Cardiac muscle cell (in vitro differentiated cells and primary cell): ENCODE measurements around a stretch of chr7.

DNA sequence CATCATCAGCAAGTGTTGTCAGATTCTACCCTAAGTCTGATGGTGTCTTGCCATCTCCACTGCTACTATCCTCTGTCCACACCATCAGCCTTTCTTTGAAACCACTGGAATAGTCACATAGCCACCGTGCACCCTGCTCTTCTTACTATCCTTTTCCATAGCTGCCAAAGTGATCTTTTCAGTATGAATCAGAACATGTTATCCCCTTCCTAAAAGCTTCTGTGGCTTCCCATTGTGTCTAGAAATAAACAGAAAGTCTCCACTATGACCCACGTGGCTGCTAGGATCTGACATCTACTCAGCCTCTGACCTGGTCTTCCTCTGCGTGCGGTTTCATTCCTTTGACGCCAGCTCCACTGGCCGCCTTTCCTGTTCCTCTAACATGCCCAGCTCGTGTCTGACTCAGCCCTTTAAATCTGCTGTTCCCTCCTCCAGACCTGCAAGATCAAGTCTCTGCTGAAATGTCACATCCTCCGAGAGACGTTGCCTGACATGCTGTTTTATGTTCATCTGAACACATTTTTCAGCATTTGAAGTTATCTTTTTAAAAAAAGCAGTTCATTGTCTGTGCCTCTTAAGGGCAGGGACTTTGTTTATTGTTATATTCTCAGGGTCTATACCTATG, 16.4 kb upstream of the CHN2 start:
- RAMPAGE, long total RNA = no peak
- RRBS = no CpG with 5 or more reads among the region's 9 CpGs

GRCh38 chr7:29190321-29190835, 4.2 kb upstream of the CHN2 start:
- RAMPAGE, long total RNA = no peak
- RRBS = no CpG with 5 or more reads among the region's 5 CpGs

- RAMPAGE, long total RNA = no peak
- RRBS = no CpG with 5 or more reads among the region's 9 CpGs
Measured at GRCh38 chr7:29196001-29196888, 1.7 kb downstream of the CHN2 start.

- RAMPAGE, long total RNA = no peak
- RRBS = no CpG with 5 or more reads among the region's 18 CpGs
Measured at GRCh38 chr7:29297112-29297917, 102.7 kb downstream of the CHN2 start.

GRCh38 chr7:29328081-29328487, 133.5 kb downstream of the CHN2 start:
- RAMPAGE, long total RNA = no peak
- RRBS = no CpG with 5 or more reads among the region's 6 CpGs

DNA sequence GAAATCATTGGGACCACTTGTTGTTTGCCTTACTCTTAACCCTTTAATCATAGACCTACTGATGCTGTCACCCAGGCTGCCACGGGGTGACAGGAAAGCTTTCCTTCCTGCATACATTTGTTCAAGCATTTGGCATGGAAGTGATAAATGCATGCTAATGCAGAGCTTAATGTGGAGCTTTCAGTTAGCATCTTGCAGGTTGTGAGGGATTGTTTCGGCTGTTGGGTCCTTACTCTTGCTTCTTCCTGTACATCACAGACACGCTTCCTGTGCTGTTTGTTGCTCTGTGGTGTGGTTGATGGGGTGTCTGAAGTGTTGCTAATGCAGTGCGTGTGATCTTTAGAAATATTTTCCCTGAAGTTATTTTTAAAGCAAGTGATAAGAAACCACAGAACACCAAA, 143.0 kb downstream of the CHN2 start:
- RAMPAGE, long total RNA = no peak
- RRBS = no CpG with 5 or more reads among the region's 4 CpGs

- RAMPAGE, long total RNA = no peak
- RRBS = no CpG with 5 or more reads among the region's 7 CpGs
Measured at GRCh38 chr7:29398262-29398654, 165.4 kb upstream of the PRR15 start.

- RAMPAGE, long total RNA = no peak
- RRBS = no CpG with 5 or more reads among the region's 5 CpGs
Measured at GRCh38 chr7:29468149-29468672, 95.4 kb upstream of the PRR15 start.

DNA sequence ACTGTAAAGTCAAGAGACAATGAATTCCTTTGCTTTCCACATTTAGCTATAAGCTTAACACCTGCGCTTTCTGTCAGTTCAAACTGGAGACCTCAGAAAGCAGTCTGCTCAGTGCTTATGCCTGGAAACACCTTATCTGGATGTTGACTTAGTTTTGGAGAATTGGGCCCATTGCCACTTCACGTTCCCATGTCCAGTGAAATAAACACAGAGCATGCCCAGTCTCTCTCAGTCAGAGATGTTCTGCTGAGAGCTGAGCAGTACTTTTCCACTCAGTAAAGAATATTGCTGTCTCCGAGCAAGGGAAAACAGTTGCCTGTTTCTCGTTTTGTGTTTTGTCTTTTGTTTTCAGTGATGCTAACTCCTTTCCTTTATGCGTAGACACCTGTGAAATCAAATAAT, 83.2 kb upstream of the PRR15 start:
- RAMPAGE, long total RNA = no peak
- RRBS = no CpG with 5 or more reads among the region's 5 CpGs

DNA sequence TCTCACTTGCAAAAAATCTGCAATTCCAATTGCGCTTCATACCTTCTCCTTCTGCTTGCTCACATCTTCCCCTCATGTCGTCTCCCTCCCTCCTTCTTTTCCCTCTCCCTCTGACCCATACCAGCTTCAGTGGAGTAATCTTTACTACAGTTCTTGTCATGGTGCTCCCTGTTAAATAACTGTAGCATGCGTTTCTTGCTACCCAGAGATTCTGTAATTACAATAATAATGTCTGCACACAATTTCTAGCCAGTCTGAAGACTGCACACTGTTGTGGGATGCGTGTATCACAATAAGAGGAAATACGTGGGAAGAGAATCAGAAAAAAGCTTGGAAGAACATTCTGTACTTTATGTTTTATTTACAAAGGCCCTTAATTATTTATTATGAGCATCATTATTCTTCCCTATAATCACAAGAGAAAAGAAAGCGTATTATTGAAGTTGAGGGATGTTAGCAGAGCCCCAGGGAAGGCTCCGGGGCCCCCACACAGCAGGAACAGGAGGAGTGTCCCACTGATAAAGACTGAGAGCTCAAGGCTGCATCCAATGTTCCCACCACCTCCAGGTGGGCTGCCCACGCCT, 36.2 kb upstream of the WIPF3 start:
- RAMPAGE, long total RNA = no peak
- RRBS = no CpG with 5 or more reads among the region's 8 CpGs

- RAMPAGE, long total RNA = no peak
- RRBS = no CpG with 5 or more reads among the region's 10 CpGs
Measured at GRCh38 chr7:29842917-29843549, 36.7 kb downstream of the WIPF3 start.

DNA sequence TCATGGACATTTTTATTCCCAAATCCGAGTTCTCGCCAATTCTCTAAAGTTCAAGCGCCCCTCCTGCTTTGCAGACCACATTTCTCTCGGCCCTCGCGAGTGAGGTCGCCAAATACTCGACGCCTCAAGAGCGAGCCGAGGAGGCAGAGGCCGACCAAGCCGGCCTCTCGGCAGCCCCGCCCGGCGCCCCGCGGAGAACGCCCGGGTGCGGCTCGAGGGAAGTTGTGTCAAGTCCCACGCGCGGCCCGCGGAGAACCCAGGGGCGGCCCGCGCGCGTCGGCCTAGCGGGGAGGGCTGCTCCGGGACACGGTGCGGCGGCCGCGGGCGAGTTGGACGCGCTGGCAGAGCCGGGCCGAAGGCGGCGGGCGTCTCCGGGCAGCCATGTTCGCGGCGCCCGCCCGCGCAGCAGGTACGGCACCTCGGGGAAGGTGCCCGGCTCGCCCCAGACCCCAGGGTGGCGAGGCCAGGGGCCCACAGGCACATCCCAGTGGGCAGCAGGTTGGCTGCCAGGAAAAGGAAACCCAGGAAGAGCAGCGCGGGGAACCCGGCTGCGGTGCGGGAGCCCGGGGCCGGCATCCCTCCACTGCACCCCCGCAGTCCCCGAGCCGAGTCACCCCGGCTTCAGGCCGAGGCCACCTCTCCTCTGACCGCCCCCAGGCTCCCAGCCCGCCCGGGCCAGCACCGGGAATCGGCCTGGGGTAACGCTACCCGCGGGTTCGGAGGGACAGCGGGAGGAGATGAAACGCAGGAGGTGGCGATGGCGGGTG, 602 bp downstream of the SCRN1 start:
- RAMPAGE, long total RNA = no peak
- RRBS = 2% methylated on average over 50 of the region's 86 CpGs

DNA sequence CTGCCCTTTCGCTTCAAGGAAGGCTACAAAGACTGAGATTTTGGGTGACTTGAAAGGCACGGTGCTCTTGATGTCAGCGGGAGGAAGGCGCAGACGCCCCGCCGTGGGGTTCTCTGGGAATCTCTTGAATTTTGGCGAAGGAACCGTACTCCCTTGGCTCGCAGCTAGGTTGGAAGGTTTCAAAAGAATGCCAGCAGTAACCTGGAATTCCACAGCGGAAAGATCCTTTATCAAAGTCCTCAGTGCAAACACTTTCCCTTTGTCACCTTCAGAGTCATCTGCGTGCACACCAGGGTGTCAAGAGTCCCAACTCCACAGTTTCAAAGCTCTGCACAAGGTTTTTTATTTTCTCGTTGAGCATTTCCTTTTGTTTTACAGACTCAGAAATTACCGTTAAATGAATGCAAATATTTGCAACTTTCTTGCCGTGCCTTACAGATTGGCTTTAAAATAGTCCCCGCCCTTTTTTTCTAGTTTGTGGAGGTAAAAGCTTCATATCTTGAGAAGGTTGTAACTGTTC, 864 bp downstream of the PLEKHA8 start:
- RAMPAGE, long total RNA = no peak
- RRBS = no CpG with 5 or more reads among the region's 16 CpGs

DNA sequence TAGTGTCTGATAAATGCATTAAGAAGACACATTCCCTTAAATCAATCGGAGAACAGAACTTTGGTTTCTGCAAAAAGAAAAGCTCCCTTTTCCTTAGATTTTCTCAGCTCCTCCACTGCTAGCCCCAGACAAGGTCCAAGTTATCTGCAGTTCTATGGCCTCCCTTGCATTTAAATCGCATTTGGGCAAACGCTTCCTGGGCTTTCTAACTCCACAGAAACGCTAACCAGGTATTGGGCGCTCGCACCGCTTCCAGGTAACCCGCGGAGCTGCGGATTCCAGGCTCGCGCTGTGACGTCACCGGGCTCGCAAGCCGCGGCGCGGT, 447 bp upstream of the MTURN start:
- RAMPAGE, long total RNA = no peak
- RRBS = no CpG with 5 or more reads among the region's 19 CpGs

GRCh38 chr7:30429231-30429525, 49.4 kb downstream of the NOD1 start:
- RAMPAGE, long total RNA = no peak
- RRBS = no CpG with 5 or more reads among the region's 4 CpGs

GRCh38 chr7:30432806-30433380, 45.7 kb downstream of the NOD1 start:
- RAMPAGE, long total RNA = no peak
- RRBS = no CpG with 5 or more reads among the region's 4 CpGs

GRCh38 chr7:30469792-30470124, 8.8 kb downstream of the NOD1 start:
- RAMPAGE, long total RNA = no peak
- RRBS = no CpG with 5 or more reads among the region's 4 CpGs

GRCh38 chr7:30470283-30470567, 8.4 kb downstream of the NOD1 start:
- RAMPAGE, long total RNA = no peak
- RRBS = no CpG with 5 or more reads among the region's 10 CpGs

GRCh38 chr7:30470568-30471673, 7.7 kb downstream of the NOD1 start:
- RAMPAGE, long total RNA = no peak
- RRBS = no CpG with 5 or more reads among the region's 12 CpGs

DNA sequence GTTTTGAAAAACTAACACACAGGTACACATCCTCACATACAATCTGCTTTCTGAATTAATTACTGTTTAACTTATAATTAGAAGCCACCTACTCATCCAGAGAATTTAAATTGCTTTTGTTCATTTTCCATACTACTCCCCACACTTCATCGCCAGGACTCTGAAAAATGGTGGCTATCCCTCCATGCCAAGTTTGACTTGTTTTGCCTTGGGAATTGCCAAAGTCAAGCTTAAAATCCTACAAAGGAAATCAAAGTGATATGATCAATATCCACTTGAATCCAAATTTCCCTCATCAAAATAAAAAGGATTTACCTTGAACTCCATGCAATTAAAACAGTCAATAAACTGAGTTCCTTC, 4.2 kb downstream of the GGCT start:
- RAMPAGE, long total RNA = no peak
- RRBS = no CpG with 5 or more reads among the region's 1 CpG